ENCODE measurements around a stretch of chr12.

DNA sequence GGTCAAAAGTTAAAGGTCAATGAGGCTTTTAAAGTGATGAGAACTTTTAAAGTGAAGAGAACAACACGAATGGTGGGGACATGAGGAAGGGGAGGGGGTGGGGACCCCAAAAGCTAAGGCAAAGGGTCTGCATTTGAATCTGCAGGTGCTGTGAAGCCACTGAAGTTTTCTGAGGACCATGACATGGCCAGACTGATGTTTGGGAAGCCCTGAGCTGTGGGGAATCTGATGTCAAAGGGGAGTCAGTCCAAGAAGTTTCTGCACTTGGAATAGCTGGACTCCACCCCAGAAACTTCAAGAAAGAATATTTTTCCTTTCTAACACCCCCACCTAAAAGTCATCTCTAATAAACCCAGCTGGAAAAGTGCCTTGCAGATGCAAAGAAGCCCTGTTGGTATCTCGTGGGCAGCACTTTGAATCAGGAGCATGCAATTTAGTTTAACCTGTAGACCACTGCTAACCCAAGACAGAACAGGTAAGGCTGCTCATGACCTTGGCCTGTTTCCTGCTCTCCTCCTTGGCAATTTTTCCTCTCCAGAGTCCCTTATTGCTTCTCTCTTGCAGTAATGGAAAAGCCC lies 200.8 kb upstream of the NOS1 start:
- PRO-cap, 4 experiments: no peak in any of the 4 experiments
- RAMPAGE, long total RNA, 2 experiments: no peak in any of the 2 experiments
- RRBS: no CpG with 5 or more reads among the region's 2 CpGs

- PRO-cap, 4 experiments: no peak in any of the 4 experiments
- RAMPAGE, long total RNA, 2 experiments: no peak in any of the 2 experiments
- RRBS: no CpG with 5 or more reads among the region's 13 CpGs
Observed at GRCh38 chr12:117967956-117968741, 641 bp downstream of the KSR2 start.

GRCh38 chr12:118064725-118065665 lies 4.0 kb upstream of the WSB2 start:
- PRO-cap, 4 experiments: no peak in any of the 4 experiments
- RAMPAGE, long total RNA, 2 experiments: no peak in any of the 2 experiments
- RRBS: no CpG with 5 or more reads among the region's 6 CpGs

DNA sequence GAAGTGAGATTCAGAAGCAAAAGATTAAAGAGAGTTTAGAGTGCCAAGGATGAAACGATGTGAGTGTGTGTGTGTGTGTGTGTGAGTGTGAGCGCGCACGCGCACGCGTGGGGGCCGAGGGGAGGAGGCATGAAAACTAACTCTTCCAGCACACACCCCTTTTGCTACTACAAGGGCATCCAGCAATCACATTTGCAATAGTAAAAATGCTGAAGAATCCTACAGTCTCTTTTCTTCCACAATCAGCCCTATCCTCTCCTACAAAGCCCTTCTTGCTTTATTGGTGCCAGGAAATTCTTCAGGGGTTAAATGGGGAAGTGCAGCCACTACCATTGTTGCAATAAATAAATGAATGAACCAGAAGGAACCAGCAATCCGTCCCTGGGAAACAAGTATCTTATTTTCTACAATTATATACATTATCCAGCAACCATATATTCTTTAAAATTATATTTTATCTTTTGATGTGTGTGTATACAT lies 53.0 kb downstream of the PEBP1 start:
- PRO-cap, 4 experiments: peak in 1 of 4 experiments; most common plus-strand start position 197 of the sequence (in 1)
- RAMPAGE, long total RNA, 2 experiments: no peak in any of the 2 experiments
- RRBS: no CpG with 5 or more reads among the region's 9 CpGs

GRCh38 chr12:118190342-118190707 lies 54.4 kb downstream of the PEBP1 start:
- PRO-cap, 4 experiments: peak in 4 of 4 experiments; most common minus-strand start chr12:118190535 (in 3)
- RAMPAGE, long total RNA, 2 experiments: start-site peak on the minus strand in 1 of 2 experiments, at chr12:118190437-118190564 at its widest, 51 reads per replicate
- RRBS: no CpG with 5 or more reads among the region's 10 CpGs

DNA sequence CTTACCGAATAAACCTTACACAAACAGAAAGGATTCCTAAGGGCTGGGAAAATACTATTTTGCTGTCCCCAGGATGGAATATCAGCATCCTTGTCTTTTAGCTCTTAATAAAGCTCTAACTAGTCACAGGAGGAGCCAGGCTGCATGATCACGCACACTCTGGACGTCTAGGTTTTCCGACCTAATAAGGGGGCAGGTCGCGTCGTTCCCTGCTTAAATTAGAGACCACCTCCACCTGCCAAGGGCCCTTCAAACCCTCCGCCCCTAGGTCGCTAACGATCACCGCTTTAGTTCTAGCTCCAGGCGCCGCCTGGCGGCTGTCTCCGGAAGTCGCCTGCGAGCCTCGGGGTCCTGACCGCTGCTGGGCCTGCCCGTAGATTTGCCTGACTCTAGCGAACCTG lies 404 bp upstream of the SUDS3 start:
- PRO-cap, 4 experiments: peak in 4 of 4 experiments; most common minus-strand start position 323 of the sequence (in 2)
- RAMPAGE, long total RNA, 2 experiments: no peak in any of the 2 experiments
- RRBS: no CpG with 5 or more reads among the region's 21 CpGs

DNA sequence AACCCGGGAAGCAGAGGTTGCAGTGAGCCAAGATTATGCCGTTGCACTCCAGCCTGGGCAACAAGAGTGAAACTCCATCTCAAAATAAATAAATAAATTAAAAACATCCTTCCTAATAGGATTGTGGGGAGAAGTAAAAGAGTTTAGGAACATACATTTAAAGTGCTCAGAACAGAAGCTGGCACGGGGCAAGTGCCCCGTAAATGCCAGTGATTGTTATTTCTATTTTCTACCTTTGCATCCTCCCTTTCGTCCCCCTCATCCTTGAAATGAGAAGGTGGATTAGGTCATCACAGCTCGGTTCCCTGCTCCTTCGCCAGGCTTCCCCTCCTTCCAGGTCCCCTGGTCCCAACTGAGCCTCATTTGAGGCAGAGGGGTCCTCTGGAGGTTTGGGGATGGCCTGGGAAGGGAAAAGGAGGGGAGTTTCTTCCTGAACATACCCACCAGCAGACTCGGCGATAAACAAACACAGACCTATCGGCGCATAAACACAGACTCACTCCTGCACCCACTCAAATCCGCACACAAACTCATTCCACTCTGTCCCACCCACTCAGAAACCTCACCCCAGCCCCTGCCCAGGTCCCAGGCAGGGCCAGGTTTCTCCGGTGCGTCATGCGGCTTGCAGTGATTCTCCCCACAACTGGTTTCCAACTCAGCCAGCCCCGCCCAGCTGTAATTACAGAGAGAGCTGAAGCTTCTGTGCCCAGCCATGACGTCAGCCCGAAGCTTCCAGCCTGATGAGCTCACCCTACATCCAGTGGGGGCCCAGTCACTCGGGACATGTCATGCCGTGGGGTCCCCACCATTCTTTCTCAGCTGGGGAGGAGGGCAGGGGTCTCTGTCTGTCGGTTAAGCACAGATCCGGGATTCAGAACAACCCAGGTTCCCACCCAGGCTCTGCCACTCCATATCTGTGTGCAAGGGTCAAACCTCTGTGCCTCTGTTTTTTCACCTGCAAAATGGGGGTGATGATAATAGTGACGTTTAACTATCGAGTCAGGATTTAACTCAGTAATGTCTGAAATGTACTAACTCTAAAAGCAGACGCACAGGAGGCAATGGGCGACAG lies 2.6 kb upstream of the HSPB8 start:
- PRO-cap, 4 experiments: peak in 4 of 4 experiments; most common plus-strand start position 771 of the sequence (in 4); most common minus-strand start position 645 of the sequence (in 3)
- RAMPAGE, long total RNA, 2 experiments: no peak in any of the 2 experiments
- RRBS: no CpG with 5 or more reads among the region's 26 CpGs

- PRO-cap, 4 experiments: no peak in any of the 4 experiments
- RAMPAGE, long total RNA, 2 experiments: no peak in any of the 2 experiments
- RRBS: no CpG with 5 or more reads among the region's 5 CpGs
Observed at GRCh38 chr12:119182732-119183590, 4.2 kb downstream of the HSPB8 start.

DNA sequence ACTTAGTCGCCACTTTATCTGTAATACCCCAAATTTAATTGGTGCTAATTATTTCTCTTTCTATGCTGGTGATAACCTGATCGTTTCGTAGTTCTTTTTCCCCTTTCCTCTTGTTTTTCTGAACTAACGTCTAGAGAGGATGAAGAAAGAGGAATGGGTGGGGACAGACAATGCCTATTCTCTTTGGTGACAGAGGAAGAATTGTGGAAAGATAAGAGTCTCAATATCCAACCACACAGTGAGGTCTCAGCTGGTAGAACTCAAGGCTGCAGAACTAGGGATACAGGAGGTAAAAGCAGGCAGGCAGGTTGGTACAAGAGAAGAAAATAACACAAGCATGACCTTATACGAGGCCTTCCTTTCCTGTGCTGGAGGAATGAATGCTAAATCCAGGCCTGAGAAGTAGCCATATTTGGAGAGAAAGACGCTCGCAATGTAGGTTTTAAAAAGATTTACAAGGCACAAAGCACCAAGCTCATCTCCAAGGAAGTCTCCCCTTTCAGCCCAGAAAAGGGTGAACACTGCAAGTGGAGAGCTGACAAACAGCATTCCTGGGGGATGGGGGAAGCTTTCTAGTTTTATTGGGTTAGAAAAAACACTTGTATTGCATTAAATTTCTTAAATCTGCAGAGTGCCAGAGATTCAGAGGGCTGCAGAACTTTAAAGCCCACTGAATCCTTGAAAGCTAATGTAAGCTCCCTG lies 34.4 kb downstream of the CCDC60 start:
- PRO-cap, 4 experiments: peak in 3 of 4 experiments; most common plus-strand start position 629 of the sequence (in 2); most common minus-strand start position 262 of the sequence (in 1)
- RAMPAGE, long total RNA, 2 experiments: no peak in any of the 2 experiments
- RRBS: no CpG with 5 or more reads among the region's 7 CpGs

GRCh38 chr12:119444472-119444827 lies 109.9 kb downstream of the CCDC60 start:
- PRO-cap, 4 experiments: no peak in any of the 4 experiments
- RAMPAGE, long total RNA, 2 experiments: no peak in any of the 2 experiments
- RRBS: no CpG with 5 or more reads among the region's 8 CpGs

- PRO-cap, 4 experiments: no peak in any of the 4 experiments
- RAMPAGE, long total RNA, 2 experiments: no peak in any of the 2 experiments
- RRBS: no CpG with 5 or more reads among the region's 12 CpGs
Observed at GRCh38 chr12:119671001-119672015, 3.4 kb downstream of the PRKAB1 start.

- PRO-cap, 4 experiments: no peak in any of the 4 experiments
- RAMPAGE, long total RNA, 2 experiments: no peak in any of the 2 experiments
- RRBS: no CpG with 5 or more reads among the region's 10 CpGs
Observed at GRCh38 chr12:119703805-119704383, 36.0 kb downstream of the PRKAB1 start.

GRCh38 chr12:119730283-119730892 lies 62.5 kb downstream of the PRKAB1 start:
- PRO-cap, 4 experiments: no peak in any of the 4 experiments
- RAMPAGE, long total RNA, 2 experiments: no peak in any of the 2 experiments
- RRBS: no CpG with 5 or more reads among the region's 16 CpGs

GRCh38 chr12:119758426-119759058 lies 90.6 kb downstream of the PRKAB1 start:
- PRO-cap, 4 experiments: no peak in any of the 4 experiments
- RAMPAGE, long total RNA, 2 experiments: no peak in any of the 2 experiments
- RRBS: no CpG with 5 or more reads among the region's 4 CpGs

DNA sequence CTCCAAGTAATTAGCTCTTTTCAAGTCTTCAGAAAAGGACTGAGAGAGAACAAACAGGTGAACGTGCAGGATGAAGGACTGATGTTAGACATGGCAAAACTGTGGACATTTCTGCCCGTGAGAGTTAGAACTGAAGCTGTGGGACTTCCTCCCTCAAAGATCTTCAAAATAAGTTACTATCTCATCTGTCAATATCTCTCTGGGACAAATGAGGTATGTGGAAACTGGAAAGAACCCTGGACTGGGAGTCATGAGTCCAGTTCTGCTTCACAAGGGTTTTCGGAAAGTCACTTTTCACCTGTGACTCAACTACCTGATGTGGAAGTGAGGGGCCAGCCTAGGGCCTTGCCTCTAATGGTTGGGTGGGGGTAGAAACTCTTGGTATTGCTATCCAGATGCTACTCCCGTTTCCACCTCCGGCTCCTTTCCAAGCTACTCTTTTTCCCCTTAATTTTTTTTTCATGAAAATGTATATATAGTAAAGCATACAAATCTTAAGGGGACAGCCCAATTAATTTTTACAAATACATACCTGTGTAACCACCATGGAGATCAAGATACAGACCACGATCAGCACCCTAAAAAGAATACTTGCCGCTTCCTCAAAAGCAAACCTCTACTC lies 47.2 kb downstream of the RAB35 start:
- PRO-cap, 4 experiments: no peak in any of the 4 experiments
- RAMPAGE, long total RNA, 2 experiments: no peak in any of the 2 experiments
- RRBS: no CpG with 5 or more reads among the region's 7 CpGs

GRCh38 chr12:120090709-120091411 lies 25.7 kb downstream of the RAB35 start:
- PRO-cap, 4 experiments: no peak in any of the 4 experiments
- RAMPAGE, long total RNA, 2 experiments: no peak in any of the 2 experiments
- RRBS: no CpG with 5 or more reads among the region's 20 CpGs

DNA sequence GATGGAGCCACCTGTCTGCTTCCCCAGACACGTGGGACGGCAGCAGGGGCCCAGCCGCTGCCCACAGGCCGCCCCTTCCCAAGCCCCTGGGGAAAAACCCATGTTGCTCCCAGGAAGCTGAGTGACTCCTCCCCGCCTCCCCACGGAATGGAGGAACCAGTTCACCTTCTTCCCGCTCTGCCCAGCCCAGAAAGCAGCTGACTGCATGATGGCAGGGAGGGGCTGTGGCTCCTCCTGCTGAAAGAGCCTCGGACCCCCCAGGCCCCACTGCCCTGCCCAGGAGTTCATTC lies 14.9 kb downstream of the RAB35 start:
- PRO-cap, 4 experiments: no peak in any of the 4 experiments
- RAMPAGE, long total RNA, 2 experiments: no peak in any of the 2 experiments
- RRBS: no CpG with 5 or more reads among the region's 8 CpGs

DNA sequence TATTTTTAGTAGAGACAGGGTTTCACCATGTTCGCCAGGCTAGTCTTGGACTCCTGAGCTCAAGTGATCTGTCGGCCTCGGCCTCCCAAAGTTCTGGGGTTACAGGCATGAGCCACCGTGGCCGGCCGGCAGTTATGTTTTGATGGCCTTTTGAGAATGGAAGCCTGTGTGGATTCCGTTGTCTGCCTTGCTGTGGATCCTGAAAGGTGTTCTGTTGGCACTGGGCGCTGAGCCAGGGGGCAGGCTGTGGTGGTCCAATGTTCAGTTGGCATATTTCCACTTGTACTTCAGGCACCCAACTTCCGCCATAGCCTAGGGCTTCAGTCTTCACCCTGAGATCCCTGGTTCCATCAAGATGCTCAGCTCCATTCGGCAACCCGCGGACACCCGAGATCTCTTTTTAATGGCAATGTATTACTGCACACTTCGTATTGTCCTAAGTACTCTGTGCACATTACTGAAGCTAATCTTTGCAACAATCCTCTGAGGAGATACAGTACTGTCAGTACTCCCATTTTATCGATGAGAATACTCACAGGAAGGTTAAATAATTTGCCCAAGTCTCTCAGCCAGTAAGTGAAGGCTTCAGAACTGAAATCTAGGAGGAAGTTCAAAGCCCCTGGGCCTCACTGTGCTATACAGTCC lies 6.4 kb upstream of the RPLP0 start:
- PRO-cap, 4 experiments: no peak in any of the 4 experiments
- RAMPAGE, long total RNA, 2 experiments: no peak in any of the 2 experiments
- RRBS: no CpG with 5 or more reads among the region's 15 CpGs

DNA sequence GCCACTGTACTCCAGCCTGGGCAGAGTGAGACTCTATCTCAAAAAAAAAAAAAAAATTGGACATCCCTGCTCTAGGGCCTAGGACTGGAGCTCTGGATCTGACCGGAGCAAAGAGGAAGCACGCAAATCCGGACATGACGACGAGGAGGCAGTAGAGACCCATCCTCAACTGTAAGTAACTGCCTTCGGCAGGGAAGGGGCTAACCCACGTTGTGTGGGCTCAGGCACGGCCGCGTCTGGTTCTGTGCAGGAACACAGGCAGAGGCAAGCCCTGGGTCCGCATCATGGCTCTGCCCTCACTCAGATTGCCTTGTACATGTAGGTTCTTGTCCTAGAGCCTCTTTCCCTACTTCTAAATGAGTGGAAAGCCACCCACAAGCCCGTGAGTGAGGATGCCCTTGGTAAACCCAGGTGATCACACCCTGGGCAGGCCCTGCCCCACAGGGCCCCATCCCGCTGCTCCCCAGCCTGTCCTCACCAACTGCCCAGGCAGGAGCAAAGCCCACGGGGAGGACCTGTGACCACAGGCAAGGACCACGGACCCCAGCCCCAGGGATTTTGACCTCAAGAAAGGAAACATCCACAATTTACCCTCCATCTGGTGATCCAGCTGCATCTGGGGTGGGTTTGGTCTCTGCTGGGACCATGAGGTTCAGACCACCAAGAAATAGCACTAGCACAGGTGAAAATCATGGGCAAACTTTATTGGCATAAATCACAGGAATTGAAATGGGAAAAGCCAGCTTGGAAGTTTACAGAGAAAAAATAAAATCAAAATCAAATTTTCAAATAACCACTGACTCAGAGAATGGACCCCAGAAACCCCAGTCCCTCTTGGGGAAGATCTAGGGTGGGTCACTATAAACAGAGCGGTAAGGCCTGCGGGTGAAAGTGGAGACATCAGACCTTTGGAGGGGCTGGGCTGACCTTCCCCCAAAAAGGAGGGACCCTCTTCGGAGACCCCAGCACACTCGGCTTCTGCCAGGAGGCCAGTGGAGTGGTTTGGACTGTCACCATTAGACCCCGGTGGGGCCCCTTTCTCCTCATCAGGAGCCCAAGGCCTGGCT lies 9.2 kb upstream of the RPLP0 start:
- PRO-cap, 4 experiments: no peak in any of the 4 experiments
- RAMPAGE, long total RNA, 2 experiments: no peak in any of the 2 experiments
- RRBS: no CpG with 5 or more reads among the region's 20 CpGs

DNA sequence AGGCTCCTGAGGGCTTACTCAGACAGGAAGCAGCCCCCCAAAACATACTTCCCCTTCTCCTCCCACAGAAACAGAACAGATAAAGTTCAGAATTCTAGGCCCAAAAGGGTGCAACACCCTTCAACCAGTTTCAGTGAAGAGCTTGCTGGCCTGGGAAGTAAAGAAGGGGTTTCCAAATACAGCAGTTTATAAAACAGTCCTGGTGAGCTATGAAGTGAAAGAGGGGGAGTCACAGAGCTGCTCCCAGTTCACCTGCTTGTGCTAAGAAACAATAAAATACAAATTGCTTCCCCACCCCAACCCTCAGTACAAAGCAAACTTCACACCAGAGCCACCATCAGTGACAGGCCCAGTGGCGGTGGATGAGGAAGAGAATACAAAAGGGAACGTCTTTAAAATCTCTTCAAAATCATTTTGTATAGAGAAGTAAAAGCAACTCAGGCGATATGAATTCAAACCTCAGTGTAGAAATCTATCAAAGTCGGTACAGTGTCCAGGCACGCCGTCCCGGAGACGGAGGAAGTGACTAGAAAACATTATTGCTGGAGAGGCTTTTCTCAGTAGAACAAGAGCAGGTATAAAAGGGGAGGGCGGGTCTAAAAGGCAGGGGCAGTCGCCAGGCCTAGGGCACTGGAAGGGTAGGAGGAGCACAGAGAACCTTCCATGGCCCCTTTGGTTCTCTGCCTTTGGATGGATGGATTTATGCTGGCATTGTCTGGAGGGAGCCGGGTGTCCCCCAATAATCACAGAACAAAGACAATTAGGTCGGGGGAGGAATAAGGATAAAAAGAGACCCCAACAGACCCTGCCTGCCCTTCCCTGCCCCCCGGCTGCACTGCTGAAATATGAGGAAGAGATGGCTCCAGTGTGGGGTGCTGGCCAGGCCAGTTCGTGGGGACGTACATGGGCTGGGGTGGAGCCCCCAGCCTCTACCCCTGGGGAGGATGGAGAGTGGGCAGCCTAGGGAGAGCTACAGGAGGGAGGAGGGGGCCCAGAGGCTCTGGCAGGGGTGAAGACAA lies 10.5 kb upstream of the RPLP0 start:
- PRO-cap, 4 experiments: no peak in any of the 4 experiments
- RAMPAGE, long total RNA, 2 experiments: no peak in any of the 2 experiments
- RRBS: 92% methylated on average over 2 of the region's 15 CpGs